PC-3 (cell line): ENCODE data around the genes CHCHD3 and SLC35B4.

- RAMPAGE, long total RNA: no peak
These were observed 111.8 kb upstream of the PLXNA4 start for GRCh38 chr7:132688007-132688450.

GRCh38 chr7:133081503-133082561 lies at the start of gene CHCHD3:
Gene CHCHD3 (minus strand): TSS chr7:133082090.
- RAMPAGE, long total RNA: start-site peak on the minus strand at chr7:133082045-133082118, 119 and 209 reads in 2 replicates

DNA sequence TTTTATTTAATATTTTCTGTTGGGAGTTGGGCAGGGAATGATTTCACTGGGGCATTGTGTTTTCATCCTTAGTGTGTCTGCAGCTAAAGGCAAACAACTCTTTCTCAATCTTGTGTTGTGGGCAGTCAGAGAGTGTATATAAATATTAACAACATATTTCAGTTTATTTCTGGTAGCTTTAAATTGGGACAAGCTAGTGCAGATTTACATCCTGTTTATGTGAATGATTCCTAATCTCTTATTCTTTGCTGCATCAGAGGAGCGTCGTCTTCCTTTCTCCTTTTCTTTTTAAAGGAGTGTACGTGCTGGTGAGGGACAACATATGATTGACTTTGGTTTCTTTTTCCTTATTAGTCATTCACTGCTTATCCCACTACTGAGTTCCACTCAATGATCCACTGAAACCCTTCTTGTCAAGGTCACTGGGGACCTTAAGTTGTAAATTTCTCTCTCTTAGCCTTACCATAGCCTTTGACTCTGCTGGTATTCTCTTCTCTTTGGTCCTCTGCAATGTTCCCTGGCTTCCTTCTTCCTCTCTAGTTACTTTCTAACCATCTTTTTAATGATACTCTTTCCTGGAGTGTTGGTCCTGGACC lies 116.2 kb downstream of the EXOC4 start:
- RAMPAGE, long total RNA: no peak

GRCh38 chr7:134278780-134279223 lies 37.9 kb downstream of the SLC35B4 start:
- RAMPAGE, long total RNA: no peak

DNA sequence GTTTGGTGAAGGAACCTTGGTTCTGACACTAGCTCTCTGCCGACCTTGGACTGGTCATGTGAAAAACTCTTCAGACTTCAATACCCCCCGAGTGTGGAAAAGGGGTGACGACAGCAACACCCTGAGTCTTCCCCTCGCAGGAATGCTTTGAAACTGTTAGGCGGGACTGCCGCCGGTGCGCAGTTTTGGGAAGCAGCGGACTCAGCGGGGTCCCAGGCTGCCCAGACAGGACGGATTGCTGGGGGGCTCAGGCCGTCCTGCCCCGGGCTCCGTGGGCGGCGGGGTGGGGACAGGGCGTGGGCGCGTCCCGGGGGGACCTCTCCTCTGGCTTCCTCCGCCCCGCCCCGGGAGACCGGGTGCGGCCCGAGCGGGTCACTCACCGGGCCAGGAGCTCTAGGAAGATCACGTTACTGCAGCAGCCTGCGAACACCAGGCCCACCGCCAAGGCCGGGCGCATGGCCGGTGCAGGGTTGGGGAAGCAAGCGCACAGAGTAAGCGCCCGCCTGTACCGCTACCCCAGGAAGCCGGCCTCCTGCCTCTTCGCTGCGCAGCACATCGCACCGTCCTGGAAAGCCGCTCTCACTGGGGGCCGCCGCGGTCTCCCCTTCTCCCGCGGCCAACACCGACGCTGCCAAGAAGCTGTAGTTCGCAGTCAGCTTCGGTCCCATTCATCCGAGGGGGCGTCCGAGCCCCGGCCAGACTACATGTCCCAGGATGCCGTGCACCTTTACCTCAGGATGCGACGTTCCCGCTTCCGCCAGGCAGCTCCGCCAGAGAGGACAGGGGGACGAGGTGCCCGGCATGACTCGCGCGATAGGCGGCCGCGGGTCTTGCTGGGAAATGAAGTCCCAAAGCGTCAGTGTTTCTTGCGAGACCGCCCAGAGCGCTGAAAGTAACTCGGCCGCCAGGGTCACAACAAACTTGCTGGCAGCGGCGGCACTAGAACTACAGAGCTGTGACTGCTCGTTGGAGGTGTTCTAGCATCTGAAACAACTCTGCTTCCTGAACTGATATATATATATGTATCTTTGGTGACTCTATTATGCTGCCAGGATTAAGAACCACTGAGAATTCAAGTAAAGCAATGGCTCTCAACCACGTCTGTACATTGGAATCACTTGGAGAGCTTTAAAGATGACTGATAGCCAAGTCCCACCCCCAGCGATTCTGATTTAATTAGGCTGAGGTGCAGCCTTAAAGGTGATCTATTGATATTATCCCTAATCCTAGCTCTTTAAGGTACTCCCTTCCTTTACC lies at the start of gene SLC35B4:
Gene SLC35B4 (minus strand): TSS at position 636 of the 1,257 bp plus-strand sequence.
- RAMPAGE, long total RNA: no peak

GRCh38 chr7:134445031-134445337 lies 13.9 kb downstream of the AKR1B1 start:
- RAMPAGE, long total RNA: no peak

DNA sequence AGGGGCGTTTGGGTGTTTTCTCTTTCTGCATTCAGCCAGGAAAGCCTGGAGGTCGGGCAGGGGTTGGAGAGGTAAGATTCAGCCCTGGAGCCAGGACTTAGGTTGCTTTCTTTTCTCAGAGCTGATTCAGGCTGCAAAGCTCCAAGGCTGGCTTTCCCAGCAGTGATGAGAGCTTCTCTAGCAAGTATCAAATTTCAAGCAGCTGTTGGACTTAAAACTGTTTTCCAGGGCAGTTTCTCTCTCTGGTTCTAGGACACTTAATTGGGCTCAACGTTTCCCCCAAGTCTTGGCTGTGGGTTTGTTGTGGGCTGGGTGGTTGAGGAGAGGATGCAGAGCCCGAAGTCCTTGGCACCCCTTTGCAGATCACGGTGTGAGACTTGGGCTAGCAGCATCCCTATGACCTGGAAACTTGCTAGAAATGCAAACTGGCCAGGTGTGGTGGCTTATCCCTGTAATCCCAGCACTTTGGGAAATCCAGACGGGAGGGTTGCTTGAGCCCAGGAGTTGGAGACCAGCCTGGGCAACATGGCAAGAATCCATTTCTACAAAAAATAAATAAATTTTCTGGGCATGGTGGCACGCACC lies 740 bp downstream of the AKR1B10 start:
- RAMPAGE, long total RNA: no peak

DNA sequence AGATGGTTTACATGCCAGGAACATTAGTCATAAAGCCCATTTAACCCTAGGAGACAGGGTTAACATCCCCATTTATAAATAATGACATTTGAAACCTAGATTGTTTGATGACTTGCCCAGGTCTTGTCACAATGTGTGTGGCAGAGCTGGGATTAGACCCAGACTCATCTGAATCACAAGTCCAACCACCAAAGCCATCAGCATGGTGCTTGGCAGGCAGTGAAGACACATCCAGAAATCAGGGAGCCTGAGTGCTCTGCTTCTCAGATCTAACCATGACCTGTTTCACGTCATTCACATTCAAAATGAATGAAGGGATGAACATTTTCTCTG lies 6.1 kb downstream of the AKR1B10 start:
- RAMPAGE, long total RNA: no peak

DNA sequence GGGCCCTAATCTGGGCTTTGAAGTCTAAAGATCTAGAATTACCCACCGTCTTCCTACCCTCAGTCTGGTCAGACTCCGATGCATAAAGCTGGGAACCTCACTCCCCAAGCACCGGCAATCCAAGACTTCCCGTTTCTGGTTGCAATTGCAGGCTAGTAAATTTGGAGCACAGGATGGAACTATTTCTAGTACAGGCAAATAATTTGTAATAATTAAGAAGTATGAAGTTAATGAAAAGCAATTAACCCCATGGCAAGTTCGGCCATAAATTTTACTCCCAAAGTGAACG lies 44.9 kb downstream of the BPGM start:
- RAMPAGE, long total RNA: no peak

DNA sequence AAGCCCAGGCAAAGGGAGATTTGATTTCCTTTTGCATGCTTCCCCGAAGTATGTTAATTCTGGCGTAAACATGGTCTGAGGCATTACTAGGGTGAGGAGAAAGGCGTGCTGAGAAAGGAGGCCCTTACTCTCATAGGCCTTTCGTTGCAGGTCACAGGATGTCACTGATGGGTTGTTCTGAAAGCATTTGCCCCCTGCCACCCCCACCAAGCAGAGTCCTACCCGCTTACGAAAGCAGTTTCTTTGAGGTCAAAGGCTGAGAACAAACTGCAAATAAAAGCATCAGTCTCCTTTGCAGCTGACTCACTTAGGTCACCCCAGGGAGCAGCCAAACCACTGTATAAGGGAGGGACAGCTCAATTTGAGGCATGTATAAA lies 57.1 kb downstream of the BPGM start:
- RAMPAGE, long total RNA: no peak

DNA sequence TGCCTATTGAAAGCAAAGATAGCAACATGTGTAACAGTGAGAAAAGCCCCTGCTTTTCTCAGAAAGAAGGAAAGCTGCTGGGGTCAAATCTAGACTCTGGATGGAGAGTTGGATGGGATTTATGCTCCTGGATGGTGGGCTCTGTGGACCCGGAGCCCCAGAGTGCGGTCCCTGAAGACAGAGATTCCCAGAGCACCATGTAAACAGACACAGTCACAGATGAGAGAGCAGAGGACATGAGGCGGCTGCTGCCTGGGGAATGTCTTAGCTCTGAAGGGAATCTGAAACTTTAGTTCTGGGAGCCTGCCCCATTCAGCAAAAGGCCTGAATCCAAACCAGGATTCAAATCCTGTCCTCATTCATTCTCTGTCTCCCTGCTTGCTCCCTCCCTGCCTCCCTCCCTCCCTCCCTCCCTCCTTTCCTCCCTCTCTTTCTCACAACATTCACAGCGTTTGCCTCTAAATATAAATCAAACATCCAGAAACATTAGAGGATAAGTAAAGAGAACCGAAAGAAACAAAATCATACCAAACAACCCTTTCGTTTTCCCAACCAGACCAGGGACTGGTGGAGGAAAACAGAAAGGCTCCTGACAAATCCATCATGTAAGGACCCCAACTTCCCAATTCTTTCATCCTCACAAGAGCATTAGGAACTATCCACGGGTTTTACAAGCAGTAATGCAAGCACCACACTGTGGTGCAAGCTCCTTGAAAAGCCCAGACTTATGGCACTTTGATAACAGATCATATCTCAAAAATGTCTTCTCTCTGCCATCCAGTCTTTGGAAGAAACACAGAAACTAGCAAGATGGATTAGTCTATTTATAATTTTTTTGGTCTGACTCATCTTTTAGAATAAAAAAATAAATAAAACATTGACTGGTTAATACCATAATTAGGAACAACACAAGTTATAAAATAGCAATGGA lies 49.4 kb upstream of the CALD1 start:
- RAMPAGE, long total RNA: no peak

DNA sequence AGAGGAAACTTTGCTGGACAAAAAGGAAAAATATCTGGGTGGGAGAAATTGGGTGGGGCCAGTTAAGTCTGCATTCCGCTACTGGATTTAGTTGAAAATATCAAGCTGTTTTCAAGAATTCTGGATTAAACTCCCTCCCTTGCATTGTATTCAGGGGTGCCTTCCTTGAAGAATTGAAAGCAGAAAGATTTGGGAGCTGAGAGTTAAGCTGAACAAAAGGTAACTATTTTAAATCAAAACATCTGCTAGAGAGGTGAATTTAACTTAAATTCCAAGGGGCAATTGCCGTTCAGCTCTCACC lies 34.1 kb upstream of the CALD1 start:
- RAMPAGE, long total RNA: no peak

- RAMPAGE, long total RNA: no peak
These were observed 50.7 kb upstream of the AGBL3 start for GRCh38 chr7:134935566-134936109.

DNA sequence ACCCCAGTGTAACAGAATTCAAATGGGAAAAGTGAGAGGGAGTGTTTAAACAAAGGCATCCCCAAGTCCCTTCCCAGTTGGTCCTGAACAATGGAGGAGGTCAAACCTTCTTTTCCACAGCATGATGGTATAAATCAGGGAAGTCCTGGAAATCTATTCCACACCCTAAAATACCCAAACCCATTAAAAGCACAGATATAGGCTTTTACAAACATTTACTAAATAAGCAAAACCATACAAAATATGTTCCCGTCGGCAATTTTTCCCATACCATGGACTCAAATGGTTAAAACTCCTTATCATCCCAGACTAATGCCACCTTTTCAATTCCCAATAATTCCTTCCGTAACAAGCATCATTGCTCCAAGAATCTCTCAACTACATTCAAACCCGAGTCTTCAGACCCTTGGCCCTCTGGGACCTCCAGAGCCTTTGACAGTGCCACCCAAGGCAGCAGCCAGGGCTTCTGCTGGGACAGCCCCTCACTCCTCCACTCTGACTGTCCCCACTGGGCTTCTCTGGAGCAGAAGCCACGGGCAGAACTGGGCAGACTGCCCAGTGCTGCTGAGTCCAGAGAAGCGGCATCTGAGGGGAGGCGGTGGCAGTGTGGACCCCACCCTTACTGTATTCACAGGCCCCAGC lies 9.0 kb downstream of the CYREN start:
- RAMPAGE, long total RNA: no peak

DNA sequence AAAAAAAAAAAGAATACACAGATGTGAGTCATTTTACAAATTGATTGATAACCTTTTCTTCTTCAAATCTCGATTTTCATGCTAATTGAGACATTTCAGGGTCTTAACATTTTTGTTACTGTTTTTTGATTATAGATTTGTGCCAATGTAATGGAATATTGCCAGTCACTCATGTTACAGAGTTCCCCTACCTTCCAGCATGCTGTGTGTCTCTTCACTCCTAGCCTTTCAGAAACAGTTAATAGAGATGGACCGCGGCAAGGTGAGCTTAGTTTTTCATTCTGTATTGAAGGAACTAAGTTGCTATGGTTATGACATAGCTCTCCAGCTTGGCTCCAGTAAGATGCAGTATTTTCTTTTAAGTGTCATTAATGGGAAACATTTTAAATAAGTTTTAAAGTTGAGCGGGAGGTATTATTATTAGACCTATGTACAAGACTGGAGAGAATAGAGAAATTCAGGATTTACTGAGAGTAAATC lies 23.9 kb upstream of the STMP1 start:
- RAMPAGE, long total RNA: no peak

DNA sequence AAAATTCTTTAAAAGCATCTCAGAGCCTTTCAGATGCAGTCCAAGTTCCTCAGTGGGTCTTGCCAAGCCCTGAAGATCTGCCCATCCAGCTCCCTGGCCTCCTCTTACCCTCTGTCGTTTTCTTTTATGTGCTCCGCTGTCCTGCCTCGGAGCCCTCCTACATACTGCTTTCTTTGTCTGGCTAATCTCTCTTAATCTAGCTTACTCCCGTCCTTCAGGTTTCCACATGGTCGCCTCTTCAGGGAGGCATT lies 30.4 kb downstream of the SLC13A4 start:
- RAMPAGE, long total RNA: no peak

GRCh38 chr7:135930777-135931430 lies 46.3 kb downstream of the MTPN start:
- RAMPAGE, long total RNA: no peak

DNA sequence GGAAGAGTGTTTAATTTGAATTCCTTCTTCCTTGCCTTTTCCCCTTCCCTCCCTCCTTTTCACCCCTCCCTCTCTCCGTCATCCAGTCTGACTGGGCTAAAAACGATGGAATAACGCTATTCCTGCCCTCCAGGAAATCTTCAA lies 413 bp upstream of the MTPN start:
- RAMPAGE, long total RNA: no peak

DNA sequence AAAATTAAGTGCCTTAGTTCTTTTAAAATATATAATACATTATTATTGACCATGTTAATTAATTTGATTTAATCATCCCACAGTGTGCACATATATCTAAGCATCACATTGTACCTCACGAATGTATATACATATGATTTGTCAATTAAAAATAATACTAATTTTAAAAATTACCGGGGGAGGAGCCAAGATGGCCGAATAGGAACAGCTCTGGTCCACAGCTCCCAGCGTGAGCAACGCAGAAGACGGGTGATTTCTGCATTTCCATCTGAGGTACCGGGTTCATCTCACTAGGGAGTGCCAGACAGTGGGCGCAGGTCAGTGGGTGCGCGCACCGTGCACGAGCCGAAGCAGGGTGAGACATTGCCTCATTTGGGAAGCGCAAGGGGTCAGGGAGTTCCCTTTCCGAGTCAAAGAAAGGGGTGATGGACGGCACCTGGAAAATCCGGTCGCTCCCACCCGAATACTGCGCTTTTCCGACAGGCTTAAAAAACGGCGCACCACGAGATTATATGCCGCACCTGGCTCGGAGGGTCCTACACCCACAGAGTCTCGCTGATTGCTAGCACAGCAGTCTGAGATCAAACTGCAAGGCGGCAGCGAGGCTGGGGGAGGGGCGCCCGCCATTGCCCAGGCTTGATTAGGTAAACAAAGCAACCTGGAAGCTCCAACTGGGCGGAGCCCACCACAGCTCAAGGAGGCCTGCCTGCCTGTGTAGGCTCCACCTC lies 161.9 kb downstream of the PTN start:
- RAMPAGE, long total RNA: no peak

DNA sequence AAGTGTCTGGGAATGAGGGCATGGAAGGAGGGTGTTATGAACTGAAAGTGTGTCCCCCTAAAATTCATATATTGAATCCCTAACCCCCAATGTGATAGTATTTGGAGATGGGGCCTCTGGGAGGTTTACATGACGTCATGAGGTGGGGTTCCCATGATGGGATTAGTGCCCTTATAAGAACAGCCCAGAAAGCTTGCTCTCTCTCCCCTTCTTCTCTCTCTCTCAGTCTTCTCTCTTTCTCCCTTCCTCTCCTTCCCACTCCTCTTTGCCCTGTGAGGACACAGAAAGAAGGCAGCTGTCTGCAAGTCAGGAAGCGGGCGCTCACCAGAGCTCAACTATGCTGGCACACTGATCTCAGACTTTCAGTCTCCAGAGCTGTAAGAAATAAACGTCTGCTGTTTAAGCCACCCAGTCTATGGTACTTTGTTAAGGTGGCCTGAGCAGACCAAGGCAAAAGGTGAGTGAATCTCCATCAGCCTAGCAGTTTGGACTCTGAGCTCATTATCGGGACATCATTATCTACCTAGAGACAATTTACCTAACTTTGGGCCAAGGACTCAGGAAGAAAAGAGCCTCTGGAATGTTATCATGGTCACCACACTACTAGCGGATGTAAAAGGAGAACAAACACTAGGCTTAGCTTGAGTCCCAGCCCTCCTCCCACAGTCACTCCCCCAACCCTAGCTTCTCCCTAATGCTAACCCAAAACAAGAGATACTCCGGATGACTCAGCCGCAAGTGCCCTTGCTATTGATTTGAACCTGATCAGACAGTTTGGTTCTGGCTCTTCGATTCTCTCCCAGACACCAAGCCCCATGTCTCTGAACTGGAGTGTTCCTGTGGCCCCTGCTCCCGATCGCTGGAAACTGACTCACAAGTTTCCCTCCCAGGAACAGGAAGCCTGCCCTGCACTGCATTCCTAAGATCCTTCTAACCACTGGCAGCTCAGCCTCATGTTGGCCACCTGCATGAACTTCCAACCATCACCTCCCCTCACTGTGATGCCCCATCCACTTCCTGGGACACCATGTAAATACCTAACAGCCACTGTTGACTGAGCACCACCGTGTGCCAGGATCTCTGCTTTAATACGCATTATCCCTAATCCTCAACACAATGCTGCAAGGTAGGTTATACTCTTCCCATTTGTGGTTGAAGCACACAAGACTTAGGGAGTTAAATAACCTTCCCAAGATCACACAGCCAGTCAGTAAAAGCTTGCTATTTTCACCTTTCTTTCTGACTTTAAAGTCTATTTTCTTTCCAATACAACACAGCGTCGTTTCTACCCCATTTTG lies 34.6 kb downstream of the CREB3L2 start:
- RAMPAGE, long total RNA: no peak